Cytotoxic T cell (primary cell): ENCODE measurements around a stretch of chr3.

DNA sequence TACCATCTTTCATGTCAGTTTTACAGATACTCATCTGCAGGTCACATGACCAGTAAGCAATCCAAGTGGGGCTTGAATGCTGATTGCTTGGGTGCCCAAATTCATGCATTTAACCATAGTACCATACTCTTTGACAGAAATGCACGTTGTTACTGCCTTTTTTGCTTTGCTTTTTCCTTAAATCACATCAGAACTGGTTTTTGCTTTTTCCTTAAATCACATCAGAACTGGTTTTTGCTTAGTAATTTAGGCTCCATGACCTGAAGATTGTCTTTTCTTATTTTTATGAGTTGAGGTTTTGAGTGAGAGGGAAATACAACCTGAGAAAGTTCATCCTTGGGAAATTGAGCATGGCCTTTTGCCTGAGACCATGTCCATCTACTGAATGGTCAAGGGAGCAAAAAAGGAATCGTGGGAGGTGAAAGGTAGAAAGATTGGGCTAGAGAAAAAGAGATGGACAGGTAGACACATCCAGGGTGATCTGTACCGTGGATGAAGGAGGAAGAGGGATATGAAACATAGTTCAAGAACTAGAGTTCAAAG, 46.2 kb downstream of the MITF start:
- PRO-cap, 2 experiments, result no peak in any of the 2 experiments

DNA sequence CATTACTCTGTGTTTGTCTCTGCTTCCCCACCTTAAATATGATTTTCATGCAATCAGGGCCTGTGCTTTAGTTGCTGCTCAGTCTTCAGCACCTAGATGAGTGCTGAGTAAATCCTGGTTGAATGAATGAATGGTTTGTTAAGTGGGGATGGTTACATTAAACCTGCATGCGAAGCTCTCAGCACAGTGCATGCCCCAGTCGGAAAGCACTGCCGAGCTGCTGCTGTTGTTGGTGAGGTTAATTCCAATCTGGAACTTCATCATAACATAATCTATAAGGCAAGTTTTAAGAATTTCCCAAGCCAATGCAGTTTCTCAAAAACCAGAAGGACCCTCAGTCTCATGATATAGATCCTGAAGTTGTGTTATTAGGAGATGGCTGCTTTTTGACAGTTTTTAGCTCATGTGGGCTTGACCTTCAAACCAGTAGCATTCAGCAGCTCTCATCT, 186.7 kb downstream of the MITF start:
- PRO-cap, 2 experiments, result no peak in any of the 2 experiments

GRCh38 chr3:70067925-70068551, 244.4 kb downstream of the MDFIC2 start:
- PRO-cap, 2 experiments, result no peak in any of the 2 experiments

GRCh38 chr3:70950115-70950479, 633.4 kb downstream of the FOXP1 start:
- PRO-cap, 2 experiments, result peak in 1 of 2 experiments; most common minus-strand start chr3:70950197 (in 1)

- PRO-cap, 2 experiments, result no peak in any of the 2 experiments
Measured at GRCh38 chr3:70956890-70957929, 626.3 kb downstream of the FOXP1 start.

GRCh38 chr3:71010499-71011220, 572.9 kb downstream of the FOXP1 start:
- PRO-cap, 2 experiments, result peak in 2 of 2 experiments; most common plus-strand start chr3:71010912 (in 2); most common minus-strand start chr3:71010787 (in 2)

GRCh38 chr3:71047996-71048299, 535.6 kb downstream of the FOXP1 start:
- PRO-cap, 2 experiments, result no peak in any of the 2 experiments

- PRO-cap, 2 experiments, result no peak in any of the 2 experiments
Measured at GRCh38 chr3:71056360-71056810, 527.1 kb downstream of the FOXP1 start.

GRCh38 chr3:71062092-71062814, 521.3 kb downstream of the FOXP1 start:
- PRO-cap, 2 experiments, result no peak in any of the 2 experiments

GRCh38 chr3:71069866-71070254, 513.7 kb downstream of the FOXP1 start:
- PRO-cap, 2 experiments, result no peak in any of the 2 experiments

- PRO-cap, 2 experiments, result no peak in any of the 2 experiments
Measured at GRCh38 chr3:71080456-71081272, 502.9 kb downstream of the FOXP1 start.

DNA sequence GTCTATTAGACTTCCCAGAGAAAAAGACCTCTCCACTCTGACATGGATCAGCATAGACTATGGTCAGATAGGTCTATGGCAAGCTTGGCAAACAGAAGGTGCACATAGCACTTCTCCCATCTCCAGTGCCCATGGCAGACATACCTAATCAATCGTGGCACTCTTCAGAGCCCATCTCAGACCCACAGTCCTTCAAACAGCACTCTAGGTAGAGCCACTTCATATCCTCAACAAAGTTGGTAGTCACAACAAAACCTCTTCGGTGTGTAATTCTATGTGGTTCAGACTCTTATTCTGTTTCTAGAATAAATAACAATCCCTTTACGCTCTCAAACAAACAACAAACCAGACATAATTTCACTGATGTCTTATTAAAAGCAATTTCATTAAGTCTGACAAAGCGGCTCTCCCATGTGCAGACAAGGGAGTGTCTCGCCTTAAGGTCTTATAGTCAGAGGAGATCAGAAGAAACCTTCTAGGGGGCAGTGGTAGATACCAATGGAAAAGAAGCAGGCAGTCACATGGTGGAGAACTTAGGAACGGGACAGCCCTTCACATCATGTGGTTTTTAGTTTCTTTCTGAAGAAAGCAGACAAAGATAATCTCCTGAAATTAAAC, 483.4 kb downstream of the FOXP1 start:
- PRO-cap, 2 experiments, result no peak in any of the 2 experiments

- PRO-cap, 2 experiments, result no peak in any of the 2 experiments
Measured at GRCh38 chr3:71166666-71167527, 416.6 kb downstream of the FOXP1 start.

DNA sequence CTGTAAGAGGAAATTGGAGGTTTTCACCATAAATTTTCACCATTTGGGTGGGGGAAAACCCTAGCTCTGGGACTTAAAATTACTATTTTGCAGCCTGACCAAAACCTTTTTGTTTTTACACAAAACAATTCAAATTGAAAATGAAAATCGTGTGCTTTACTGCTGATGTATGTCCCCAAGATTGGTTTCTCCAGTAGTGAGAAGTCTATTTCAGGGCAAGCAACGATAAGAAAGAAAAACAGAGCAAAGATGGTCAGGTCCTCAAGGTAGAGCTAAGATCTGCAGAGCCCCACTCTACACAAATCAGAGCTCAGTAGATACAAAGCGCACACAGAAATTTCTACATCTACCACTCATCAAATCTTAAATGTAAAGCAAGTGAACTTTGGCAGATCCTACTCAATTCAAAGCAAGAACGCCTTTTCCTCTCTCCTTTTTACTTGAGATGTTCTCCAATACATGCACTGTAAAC, 282.4 kb downstream of the FOXP1 start:
- PRO-cap, 2 experiments, result peak in 1 of 2 experiments; most common plus-strand start position 235 of the sequence (in 1); most common minus-strand start position 183 of the sequence (in 1)

GRCh38 chr3:71321053-71321493, 262.5 kb downstream of the FOXP1 start:
- PRO-cap, 2 experiments, result no peak in any of the 2 experiments

- PRO-cap, 2 experiments, result no peak in any of the 2 experiments
Measured at GRCh38 chr3:71372291-71372810, 211.2 kb downstream of the FOXP1 start.

GRCh38 chr3:71389683-71390607, 193.6 kb downstream of the FOXP1 start:
- PRO-cap, 2 experiments, result peak in 2 of 2 experiments; most common plus-strand start chr3:71390323 (in 2); most common minus-strand start chr3:71390219 (in 2)

DNA sequence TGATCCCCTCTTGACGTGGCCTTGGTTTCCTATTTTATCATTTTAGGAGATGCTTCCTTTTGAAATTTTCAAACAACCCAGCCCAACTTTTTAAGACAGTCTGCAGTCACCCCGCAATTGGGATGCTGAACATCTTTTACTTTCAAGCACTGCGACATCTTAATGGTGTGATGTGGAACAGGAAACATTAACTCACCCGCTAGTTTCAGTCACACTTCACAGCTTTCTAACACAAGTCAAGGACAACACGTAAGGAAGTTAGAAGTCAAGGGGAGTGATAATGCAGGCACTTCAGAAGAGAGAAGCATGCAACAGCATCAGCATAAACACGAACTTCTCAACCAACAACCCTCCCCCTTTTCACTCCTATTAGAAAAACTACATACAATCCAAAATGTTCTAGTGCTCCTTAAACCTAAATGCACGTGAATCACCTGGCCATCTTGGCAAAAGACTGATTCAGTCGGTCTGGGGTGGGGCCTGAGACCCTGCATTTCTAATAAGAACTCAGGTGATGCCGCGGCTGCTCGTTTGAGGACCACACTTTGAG, 161.5 kb downstream of the FOXP1 start:
- PRO-cap, 2 experiments, result peak in 1 of 2 experiments; most common plus-strand start position 261 of the sequence (in 1); most common minus-strand start position 164 of the sequence (in 1)

GRCh38 chr3:71462842-71463301, 120.7 kb downstream of the FOXP1 start:
- PRO-cap, 2 experiments, result no peak in any of the 2 experiments

GRCh38 chr3:71580460-71581257, 2.9 kb downstream of the FOXP1 start:
- PRO-cap, 2 experiments, result no peak in any of the 2 experiments